SK-N-DZ (cell line): ENCODE data around the gene RXYLT1.

DNA sequence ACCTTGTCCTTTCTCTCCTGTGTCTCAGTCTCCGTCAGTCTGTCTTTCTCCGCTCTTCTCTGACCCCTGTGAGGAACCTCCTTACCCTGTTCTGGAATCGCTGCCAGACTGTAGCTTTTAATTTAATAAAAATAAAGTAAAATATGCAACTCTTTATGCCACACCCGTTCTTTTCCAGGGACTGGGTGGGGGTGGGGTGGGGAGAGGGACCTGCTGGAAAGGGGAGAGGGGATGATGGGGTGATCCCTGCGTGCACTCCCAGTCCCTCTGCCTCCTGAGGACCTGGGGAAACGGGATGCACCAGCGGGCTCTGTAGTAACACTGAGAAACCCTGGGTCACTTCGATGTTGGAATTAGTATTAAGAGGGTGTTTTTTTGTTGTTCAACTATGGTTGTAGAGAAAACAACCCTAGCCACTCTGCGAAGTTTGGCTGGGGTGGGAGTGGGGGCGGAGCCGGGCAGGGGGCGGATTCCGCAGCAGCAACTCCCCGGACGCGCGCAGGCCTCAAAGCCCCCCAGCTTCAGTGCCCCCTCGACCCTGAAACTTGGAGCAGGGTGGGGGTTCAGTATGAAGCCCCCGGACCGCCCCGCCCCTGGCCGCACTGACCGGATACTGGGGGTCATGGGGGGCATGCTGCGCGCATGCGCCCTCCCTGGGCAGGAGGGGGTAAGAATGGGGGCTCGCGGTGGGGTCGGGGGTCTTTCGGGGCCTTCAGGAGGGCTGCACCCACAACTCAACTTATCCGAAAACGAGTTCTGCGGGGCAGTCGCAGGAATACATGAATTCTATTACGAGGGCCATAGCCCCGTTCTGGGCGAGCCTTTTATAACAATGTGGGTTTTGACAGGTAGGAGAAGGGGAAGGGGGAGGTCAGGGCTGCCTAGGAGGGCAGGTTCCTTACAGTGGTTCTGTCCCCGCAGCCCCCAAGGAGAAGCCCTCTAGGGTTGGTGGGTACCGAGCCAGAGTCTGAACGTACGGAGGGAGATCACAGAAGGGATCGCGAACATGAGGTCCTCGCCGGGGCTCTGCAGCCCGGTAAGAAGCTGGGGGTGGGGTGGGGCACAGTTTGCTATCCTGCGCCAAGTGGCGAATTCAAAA is 1.2 kb upstream of the ARHGEF25 start:
RAMPAGE:
- cytosol, long total RNA, result no peak
- nucleus, long total RNA, result no peak

GRCh38 chr12:57631699-57632858 is 922 bp downstream of the B4GALNT1 start:
RAMPAGE:
- cytosol, long total RNA, result no peak
- nucleus, long total RNA, result no peak

GRCh38 chr12:57727389-57728133 is 11.0 kb downstream of the AGAP2 start:
RAMPAGE:
- cytosol, long total RNA, result no peak
- nucleus, long total RNA, result no peak

GRCh38 chr12:57765001-57765868 is 1.6 kb downstream of the CYP27B1 start:
RAMPAGE:
- cytosol, long total RNA, result no peak
- nucleus, long total RNA, result no peak

DNA sequence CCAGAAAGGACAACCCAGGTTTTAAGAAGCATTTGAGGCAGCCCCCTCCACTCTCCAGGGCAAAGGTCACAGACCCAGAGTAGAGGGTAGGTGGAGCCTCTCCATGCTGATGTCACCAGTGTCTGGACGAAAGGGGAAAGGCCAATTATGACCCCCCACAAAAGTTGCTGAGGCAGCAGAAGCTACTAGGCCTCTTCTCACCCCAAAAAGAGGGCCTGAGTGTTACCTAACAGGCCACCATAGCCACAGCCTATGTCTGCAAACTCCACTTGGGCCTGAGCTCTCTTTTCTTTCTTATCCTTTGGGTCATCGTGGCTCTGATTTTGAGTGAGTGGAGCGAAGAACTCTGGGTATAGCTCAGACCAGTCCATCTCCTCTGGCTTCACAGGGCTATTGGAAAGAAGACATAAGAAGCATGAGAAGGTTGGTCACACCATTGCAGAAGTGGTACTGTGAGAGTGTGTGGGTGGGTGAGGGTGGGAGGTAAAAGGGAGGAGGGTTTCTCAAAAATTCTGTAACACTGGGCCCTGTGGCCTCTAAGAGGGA is 964 bp downstream of the METTL1 start:
RAMPAGE:
- cytosol, long total RNA, result no peak
- nucleus, long total RNA, result no peak

DNA sequence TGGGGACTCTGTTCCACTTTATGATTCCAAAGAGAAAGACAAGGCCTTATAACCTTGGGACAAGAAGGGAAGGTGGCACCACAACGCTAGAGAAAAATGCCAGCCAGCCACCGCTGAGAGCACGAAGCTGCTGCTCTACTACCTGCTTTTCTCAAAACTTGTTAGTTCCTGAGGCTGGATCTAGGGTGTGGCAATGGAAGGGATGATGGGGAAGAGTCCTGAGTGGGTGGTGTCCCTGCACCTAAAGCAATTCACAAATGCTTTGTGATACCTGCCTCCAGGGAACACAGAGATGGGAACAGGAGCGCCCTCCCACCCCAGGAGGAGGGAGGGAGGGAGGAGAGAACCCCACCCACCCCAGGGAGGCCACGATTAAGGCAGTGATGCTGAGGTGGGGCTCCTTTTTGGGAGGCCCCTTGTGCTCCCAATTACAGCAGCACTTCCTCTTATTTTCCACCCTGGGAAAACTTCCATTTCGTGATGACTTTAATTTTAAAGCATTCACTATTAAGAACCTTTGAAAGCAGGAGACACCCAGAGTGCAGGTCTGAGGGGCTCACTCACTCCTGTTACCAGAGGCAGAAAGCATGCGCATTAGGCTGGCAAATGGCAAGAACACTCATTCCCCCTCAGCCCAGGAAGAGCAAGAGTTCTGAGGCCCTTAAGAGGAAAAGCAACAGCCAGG is 3.4 kb upstream of the AVIL start:
RAMPAGE:
- cytosol, long total RNA, result no peak
- nucleus, long total RNA, result no peak

RAMPAGE:
- cytosol, long total RNA, result no peak
- nucleus, long total RNA, result no peak
Measured at GRCh38 chr12:57864881-57865872, 18.6 kb upstream of the CTDSP2 start.

DNA sequence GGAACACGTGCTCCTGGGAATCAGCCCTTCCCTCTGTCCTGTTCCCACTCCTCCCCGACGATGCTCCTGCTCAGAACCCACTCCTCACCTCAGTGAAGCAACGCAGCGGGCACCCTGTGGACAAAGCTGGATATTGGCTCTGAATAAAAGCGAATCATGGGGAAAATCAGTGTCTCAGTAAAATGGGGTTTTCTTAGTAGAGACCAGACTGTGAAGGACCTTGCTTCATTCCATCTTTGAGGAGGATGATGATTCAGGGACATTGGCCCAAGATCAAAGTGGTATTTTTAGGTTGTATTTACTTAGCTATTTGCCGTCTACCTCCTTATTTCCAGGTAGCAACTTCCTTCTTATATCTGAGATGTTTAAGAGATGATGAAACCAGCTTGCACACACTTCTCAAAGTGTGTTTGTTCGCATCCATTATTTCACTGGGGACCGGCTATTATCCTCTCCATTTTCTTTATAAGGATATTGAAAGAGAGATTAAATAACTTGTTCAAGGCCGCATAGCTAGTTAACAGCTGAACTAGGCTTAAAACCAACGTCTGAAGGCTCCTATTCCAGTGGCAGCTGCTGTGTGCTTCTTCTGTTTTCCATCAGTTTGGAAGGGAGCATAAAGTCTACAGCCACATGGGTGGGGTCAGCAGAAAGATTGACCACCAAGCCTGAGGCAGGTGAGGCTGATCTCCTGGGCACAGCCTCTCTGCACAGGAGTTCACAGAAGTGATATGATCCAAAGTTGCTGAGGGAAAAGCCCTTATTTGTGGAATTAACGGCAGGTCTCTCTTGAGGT is 44.0 kb upstream of the CTDSP2 start:
RAMPAGE:
- cytosol, long total RNA, result no peak
- nucleus, long total RNA, result no peak

RAMPAGE:
- cytosol, long total RNA, result no peak
- nucleus, long total RNA, result no peak
Measured at GRCh38 chr12:57893199-57893670, 46.7 kb upstream of the CTDSP2 start.

DNA sequence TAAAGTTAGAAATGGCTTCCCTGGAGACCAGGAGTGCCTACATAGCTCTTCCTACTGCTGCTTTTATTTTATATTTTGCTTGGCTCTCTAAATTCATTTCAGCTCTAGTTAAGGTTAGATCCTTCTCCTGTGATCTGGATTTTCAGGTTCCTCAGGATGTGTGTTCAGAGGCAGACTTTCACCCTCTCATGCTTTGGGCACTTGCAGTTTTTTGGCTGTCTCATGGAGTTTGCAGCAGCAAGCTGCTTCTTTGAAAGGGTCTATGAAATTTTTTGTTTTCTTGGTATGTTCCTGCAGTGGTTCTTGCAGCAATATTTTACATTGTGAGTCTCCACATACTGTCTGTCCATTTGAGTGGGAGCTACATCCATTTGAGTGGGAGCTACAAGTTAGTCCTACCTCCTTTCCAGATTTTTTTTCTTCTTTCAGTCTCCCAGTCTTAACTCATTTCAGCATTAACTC is 93.4 kb downstream of the ATP23 start:
RAMPAGE:
- cytosol, long total RNA, result no peak
- nucleus, long total RNA, result no peak

DNA sequence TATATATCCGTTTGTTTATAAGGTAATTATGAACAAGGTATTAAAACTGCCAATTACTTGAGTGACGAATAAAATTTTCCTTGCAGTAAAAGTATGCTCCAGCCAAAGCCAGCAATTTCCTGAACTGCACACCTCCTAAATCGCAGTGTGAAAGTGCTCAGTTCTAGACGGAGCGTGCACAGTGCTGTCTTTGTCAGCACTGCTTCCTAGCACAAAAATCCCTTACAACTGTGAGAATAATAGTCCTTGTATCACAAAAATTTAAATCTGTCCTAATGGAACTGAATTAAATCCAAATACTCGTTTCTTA is 26.3 kb downstream of the LRIG3 start:
RAMPAGE:
- cytosol, long total RNA, result no peak
- nucleus, long total RNA, result no peak

RAMPAGE:
- cytosol, long total RNA, result no peak
- nucleus, long total RNA, result no peak
Measured at GRCh38 chr12:59030347-59030847, 110.1 kb upstream of the LRIG3 start.

GRCh38 chr12:59131550-59131759 is 211.2 kb upstream of the LRIG3 start:
RAMPAGE:
- cytosol, long total RNA, result no peak
- nucleus, long total RNA, result no peak

DNA sequence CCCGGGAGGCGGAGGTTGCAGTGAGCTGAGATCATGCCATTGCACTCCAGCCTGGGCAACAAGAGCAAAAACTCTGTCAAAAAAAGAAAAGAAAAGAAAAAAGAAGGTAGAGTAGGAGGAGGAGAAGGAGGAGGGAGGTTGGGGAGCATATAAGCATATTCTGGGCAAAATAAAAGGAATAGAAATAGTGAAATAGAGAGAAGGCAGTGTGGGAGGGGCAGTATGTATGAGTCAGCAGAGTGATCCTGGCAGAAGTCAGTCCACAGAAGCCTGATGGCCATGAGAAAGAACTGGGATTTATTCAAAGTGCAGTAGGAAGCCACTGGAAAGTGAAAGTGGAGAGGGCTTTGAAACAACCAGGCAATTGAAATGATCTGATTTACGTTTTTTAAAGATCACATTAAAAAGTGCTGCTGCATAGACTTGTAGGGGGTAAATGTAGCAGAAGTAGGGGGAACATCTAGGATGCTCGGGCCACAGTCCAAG is 301.0 kb downstream of the TAFA2 start:
RAMPAGE:
- cytosol, long total RNA, result no peak
- nucleus, long total RNA, result no peak

DNA sequence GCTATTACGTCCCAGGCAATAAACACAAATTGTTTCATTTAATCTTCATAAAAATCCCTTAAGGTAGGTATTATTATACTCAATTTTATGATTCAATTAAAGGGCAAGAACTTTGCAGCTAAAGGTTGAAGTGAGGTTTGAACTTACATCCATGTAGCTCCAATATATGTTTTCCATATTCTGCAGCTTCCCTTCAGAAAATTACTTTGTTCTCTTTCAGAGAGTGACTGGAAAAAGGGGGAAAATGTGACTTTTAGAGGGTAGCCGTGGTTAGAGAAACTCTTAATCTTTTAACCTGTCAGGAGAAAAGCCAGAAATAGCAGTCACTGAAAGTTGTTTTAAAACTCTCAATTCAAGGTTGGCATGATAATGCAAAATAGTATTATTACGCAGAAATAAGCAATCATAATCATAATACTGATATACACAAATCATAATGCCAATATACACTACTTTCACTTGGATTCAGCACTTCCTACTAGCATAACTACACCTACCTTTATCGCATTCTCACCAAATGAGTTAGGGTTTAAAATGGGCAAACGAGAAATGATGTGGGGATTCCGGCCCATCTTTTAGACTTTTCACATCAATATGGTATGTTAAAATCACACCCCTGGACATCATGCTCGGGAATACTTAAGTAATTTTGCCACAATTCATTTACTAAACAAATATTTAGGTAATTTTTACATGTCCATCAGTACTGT is 1.4 kb upstream of the USP15 start:
RAMPAGE:
- cytosol, long total RNA, result no peak
- nucleus, long total RNA, result no peak

RAMPAGE:
- cytosol, long total RNA, result no peak
- nucleus, long total RNA, result no peak
Measured at GRCh38 chr12:62275019-62275777, 15.0 kb downstream of the USP15 start.

GRCh38 chr12:62277205-62277877 is 17.1 kb downstream of the USP15 start:
RAMPAGE:
- cytosol, long total RNA, result no peak
- nucleus, long total RNA, result no peak

DNA sequence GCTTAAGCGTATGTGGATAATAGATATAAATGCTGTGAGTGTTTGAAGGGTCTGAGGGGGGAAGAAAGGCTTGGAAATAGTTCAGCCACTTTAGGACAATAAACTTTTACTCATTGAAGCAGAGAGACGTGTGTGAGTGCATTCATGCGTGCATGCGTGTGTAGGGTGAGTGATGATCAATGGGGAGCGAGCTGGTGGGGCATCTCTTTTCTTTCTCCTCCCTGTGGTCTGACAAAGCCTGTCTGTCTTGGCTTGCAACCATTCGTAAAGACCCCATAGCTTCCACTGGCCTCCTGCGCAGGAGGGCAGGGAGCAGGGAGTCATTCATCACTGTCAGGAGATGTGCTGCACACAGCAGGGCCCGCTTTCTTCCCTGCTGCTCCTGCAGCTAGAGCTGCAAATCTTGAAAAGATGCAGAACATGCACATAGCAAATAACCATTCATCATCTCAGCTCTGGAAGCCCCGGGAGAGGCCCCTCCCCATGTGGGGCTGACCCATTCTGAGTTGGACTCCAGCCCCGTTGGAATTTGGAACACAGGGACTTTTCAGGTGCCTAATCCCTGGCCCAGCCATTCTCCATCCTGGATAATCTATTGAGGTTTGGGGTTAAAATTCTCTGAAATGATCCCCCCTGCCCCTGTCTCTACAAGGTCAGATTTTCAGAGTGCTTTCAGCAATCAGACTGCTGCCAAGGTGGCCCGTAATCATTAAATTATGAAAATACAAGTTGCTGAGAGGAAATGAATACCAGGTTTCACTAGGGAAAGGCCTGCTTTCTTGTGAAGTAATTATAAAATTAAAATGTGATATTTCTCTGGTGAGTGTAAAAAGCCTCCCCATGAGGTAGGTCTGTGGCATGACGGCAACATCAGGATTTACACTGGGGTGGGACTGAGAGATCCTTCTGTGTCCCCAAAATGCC is 223.1 kb downstream of the PPM1H start:
RAMPAGE:
- cytosol, long total RNA, result no peak
- nucleus, long total RNA, result no peak

DNA sequence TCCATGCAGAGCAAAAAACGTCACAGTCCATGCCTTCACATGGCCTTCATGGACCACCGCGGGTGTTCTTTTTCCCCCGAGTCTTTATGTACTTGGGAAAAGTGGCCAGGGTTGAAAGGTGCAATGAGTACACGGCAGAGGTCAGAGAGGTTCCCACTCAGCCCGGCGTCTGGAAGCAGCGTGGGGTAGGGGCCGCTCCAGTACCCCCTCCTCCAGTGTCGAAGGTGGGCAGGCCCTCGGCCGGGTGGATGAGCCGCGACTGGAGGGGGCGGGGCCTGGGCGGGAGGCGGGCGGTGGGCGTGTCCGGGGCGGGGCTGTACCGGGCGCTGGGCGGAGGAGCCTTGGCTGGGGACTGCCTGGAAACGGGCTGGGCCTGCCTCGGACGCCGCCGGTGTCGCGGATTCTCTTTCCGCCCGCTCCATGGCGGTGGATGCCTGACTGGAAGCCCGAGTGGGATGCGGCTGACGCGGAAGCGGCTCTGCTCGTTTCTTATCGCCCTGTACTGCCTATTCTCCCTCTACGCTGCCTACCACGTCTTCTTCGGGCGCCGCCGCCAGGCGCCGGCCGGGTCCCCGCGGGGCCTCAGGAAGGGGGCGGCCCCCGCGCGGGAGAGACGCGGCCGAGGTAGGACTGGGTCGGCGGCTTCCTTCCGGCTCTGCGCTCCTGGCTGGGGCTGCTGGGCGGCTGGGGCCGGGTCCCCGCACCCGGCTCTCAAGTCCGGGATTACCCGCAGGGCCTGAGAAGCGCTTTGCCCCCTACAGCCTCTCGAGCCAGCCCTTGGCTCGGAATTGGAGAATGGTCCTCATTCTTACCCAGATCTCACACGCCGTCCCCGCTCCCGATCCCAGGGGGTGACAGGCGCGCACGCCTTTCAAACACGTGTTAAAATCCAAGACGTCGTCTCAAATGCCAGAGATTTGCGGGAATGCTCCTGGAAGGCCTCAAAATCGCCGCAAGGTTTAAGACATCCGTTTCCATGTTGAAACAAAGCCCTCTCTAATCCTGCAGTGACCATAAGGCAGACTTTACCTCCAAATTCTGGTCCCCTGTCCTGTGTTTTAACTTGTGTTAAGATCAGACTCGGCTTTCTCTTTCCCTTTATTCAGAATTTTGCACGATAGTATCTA is at the start of gene RXYLT1:
Gene RXYLT1, plus strand, starts transcription at position 404 of the 1,127 bp plus-strand sequence.
RAMPAGE:
- cytosol, long total RNA, result no peak
- nucleus, long total RNA, result no peak

GRCh38 chr12:63846187-63846625 is 1.7 kb downstream of the SRGAP1 start:
RAMPAGE:
- cytosol, long total RNA, result no peak
- nucleus, long total RNA, result no peak